Transverse colon (tissue), 4 donors: ENCODE measurements around the gene SLITRK6.

- PRO-cap: unidirectional peak, minus-strand start at chr13:85799348
- RAMPAGE, long total RNA, 4 experiments: start-site peak on the minus strand in 3 of 4 experiments, at chr13:85799346-85799460 at its widest, 6 to 17 reads per replicate
Measured at GRCh38 chr13:85799084-85799701, at the start of gene SLITRK6. TSS of gene SLITRK6 (minus strand) at chr13:85799419.

- PRO-cap: no peak
- RAMPAGE, long total RNA, 4 experiments: no peak in any of the 4 experiments
Measured at GRCh38 chr13:87671689-87672726, 837 bp downstream of the SLITRK5 start.

DNA sequence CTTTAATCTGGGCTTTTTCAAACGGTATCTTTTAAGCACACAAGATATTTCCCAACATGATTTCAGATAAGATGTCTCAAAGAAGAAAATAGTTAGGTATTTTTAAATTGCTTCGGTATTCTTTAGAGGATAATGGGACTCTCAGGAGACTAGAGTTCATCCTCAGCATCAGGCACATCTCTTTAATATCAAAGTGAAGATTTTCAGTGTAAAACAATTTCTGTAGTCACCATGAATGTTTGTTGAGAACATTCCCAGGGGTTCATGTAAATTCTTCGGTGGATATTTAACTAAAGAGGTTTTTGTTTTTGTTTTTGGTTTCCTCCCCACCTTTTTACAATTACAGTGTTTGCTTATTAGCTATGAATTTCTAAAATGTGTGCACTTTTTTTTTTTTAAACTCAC is 2.7 kb downstream of the GPC6 start:
- PRO-cap: no peak
- RAMPAGE, long total RNA, 4 experiments: no peak in any of the 4 experiments

DNA sequence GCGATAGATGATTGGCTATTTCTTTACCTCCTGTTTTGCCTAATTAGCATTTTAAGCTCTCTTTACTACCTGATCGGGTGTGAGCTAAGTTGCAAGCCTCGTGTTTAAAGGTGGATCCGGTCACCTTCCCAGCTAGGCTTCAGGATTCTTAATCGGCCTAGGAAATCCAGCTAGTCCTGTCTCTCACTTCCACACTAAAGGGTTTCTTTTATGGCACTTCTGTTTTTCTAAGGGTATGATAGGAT is 176.3 kb downstream of the DCT start:
- PRO-cap: no peak
- RAMPAGE, long total RNA, 4 experiments: no peak in any of the 4 experiments

- PRO-cap: no peak
- RAMPAGE, long total RNA, 4 experiments: no peak in any of the 4 experiments
Measured at GRCh38 chr13:94585453-94585803, 10.5 kb downstream of the TGDS start.

DNA sequence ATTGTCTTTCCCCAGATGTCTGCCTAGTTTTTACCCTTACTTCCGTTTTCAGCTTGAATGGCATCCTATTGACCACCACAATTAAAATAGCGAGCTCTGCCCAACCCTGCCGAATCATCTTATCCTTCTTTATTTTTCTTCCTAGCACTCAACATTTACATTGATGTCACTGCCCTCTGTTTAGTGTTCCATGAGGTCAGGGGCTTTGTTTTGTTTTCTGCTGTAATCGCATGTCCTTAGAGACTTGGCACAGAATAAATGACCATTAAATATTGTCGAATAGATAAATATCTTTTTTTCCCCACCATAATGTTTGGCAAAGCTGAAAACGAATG is 1.4 kb upstream of the TGDS start:
- PRO-cap: no peak
- RAMPAGE, long total RNA, 4 experiments: no peak in any of the 4 experiments

DNA sequence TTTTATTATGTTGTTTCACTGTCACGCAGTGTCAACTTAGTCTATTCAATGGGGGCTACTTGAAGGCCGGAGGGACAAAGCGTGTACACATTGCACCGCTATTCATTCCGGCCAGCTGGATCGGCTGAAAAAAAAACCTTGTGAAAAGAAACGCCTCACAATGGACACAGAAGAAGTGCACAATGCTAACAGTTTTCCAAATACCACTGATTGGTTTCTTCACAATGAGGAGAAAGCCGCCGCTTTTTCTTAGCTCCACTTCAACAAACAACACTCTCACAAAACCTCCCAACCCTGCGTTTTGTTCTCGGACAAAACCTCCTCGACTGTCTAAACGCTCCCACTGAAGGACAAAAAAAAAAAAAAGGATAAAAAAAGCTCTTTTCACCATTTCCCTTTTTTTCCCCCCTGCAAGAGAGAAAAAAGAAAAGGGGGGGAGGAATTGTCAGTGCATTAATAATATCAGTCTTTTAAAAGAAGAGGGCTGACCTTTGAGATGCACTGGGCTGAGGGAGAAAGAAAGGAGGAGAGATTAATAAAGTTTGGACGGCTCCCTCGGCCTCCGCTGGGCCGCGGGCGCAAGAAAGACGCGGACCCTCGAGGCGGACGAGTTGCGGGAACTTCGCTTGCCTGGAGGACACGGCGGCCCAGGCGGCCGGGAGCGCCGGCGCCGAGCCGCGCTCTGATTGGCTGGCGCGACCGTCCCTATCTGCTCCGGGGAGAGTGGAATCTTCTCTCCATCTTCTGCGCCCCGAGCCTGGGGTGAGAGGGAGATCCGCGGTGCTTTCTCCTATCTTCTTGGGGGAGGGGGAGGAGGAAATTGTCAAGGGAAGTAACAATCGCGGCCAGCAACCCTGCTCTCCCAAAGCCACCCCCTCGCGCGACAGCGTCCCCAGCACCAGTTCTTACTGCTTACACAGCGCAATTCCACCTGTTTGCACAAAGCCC is 5.2 kb downstream of the SOX21 start:
- PRO-cap: no peak
- RAMPAGE, long total RNA, 4 experiments: no peak in any of the 4 experiments

DNA sequence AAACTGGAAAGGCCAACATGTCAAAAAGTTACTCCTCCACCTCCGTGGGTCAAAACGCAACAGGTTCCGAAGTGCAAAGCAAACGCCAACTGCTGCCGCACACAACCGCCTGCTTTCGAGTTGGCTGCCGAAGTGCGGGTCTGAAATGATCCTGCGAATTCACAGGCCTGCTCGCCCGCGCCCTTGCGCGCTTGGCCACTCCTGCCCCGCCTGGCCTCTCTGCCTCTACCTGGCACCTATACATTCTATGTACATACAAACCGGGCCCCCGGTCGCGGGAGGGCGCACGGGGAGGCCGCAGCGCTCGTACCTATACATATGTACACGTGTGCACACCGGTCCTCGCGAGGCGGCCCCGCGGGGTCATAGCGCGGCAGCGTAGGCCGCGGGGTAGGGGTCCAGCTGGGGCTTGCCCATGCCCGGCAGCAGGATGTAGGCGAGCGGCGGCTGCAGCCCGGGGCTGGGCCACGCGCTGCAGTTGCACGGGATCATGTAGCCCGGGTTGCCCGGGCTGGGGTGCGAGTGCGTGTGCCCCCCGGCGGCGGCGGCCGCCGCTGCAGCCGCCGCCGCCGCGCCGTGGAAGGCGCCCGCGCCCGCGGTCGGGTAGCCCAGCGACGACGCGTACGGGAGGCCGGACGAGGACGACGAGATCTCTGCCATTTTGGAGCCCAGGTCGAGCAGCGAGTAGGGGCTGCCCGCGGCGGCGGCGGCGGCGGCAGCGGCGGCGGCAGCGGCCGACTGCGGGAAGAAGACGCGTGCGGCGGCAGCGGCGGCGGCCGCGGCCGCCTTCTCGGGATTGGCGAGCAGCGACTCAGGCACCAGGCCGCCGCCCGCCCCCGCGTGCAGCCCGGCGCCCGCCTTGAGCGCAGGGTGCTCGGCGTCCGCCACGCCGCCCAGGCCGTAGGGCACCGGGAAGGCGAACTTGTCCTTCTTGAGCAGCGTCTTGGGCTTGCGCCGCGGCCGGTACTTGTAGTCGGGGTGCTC is 1.2 kb downstream of the SOX21 start:
- PRO-cap: no peak
- RAMPAGE, long total RNA, 4 experiments: no peak in any of the 4 experiments

DNA sequence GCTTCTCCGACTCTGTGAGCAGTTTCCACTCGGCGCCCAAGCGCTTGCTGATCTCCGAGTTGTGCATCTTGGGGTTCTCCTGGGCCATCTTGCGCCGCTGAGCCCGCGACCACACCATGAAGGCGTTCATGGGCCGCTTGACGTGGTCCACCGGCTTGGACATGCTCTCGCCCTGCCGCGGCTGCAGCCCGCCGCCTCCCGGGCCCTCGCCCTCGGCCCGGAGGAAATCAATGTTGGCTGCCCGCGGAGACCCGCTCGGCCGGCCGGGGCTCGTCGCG is 519 bp downstream of the SOX21 start:
- PRO-cap: no peak
- RAMPAGE, long total RNA, 4 experiments: no peak in any of the 4 experiments

GRCh38 chr13:95300231-95300482 is 1.1 kb downstream of the ABCC4 start:
- PRO-cap: no peak
- RAMPAGE, long total RNA, 4 experiments: no peak in any of the 4 experiments

DNA sequence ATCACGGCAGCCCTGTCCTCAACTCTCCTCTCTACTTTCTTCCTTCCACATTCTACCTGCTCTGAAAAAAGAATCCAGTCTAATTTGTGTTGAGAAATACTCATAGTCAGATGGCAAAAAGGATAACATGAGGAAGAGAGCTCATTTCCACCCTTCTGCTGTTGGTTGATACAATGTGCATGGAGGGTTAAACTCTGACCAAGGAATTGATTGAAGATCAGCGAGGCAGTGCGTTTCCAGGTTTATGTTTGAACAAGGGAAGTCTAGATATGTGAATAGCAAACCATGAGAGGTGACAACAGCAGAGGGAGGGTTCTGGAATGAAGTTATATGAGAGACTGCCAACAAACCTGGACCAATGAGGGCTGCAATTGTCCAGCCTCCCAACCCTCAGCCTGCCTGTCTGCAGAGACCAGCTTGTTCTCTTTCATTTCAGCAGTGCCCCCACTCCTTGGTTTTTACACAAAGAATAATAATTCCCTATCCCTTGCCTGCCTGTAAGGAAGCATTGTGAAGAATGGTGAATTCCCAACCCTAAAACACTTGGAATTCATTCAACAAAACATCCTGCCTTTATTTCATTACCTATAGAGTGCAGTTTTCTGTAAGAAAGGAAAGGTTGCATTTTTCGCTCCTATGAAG is 53.4 kb upstream of the ABCC4 start:
- PRO-cap: no peak
- RAMPAGE, long total RNA, 4 experiments: no peak in any of the 4 experiments

- PRO-cap: no peak
- RAMPAGE, long total RNA, 4 experiments: no peak in any of the 4 experiments
Measured at GRCh38 chr13:95677776-95678465, 982 bp downstream of the DNAJC3 start.

DNA sequence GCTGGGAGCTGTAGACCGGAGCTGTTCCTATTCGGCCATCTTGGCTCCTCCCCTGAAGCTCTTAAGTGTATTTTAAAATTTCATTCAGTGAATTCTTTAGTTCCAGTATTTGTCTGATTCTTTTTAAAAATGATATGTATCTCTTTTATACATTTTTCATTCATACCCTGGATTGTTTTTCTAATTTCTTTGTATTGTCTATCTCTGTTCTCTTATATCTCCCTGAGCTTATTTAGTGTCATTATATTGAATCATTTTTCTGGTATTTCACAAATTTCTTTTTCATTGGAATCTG is 63.8 kb downstream of the DNAJC3 start:
- PRO-cap: no peak
- RAMPAGE, long total RNA, 4 experiments: no peak in any of the 4 experiments

- PRO-cap: no peak
- RAMPAGE, long total RNA, 4 experiments: no peak in any of the 4 experiments
Measured at GRCh38 chr13:96984298-96984643, 10.0 kb downstream of the OXGR1 start.

DNA sequence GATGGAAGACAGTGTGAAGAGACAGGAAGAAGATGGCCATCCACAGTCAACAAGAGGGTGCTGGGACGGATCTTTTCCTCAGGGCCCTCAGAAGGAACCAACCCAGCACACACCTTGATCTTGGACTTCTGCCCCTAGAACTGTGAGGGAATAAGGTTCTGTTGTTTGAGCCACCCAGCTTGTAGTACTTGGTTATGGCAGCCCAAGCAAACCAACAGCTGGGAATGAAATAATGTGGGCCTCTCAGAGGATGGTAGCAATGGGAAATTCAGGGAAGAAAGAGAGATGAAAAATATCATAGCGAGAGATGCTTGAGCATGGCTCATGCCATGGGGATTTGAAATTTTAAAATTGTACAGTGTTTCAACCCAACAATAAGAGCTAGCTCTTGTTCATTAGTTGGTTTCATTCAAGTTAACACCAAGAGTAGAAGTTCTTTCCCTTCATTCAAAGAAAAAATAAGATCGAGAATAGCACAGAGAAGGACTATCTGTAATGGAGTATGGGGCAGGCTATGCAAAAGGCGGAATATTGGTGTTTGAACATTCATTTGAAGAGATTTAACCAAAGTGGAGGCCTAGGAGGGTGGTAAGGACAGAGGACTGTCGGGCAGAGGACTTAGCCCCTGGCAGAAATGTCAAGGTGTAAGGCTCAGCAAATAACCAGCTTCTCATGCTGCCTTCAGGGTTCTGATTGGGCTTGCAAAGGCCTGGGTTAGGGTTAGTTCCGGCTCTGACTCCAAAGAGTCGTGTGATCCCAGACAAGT is 87.5 kb downstream of the MBNL2 start:
- PRO-cap: no peak
- RAMPAGE, long total RNA, 4 experiments: start-site peak on the plus strand in 2 of 4 experiments, centred at positions 313 to 331 of the sequence, 11 to 14 reads per replicate

DNA sequence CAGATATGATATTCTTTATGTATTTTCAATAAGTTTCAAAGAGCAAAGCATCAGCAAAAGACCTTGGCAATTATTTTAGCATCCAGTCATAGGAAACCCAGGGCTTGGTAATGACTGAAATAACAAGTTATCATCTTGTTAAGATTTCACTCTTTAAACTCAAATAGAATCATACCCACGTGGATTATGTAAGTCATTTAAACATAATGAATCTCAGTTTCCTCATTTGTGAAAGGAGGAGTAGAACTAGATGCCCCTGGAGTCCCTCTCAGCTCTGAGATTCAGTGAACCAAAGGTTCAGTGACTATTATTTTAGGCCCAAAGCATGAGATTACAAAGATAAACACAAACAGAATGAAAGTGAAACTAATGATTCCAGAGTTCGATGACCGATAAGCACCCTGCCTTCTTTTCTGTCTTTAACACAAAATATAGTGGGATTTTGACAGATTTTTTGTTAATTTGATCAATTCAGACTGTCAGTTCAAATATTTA is 64.8 kb upstream of the RAP2A start:
- PRO-cap: no peak
- RAMPAGE, long total RNA, 4 experiments: no peak in any of the 4 experiments

DNA sequence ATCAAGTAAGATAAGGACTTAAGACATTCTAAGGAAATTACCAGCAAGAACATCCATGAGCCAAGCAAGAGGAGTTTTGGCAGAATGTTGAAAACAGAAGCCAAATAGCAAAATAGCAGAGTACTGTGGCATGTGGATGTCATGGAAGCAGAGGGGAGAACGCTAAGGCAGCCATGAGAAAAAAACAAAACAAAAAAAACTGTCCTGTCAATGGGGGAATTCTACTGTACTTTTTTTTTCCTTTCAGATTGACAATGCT is 104.4 kb downstream of the RAP2A start:
- PRO-cap: no peak
- RAMPAGE, long total RNA, 4 experiments: no peak in any of the 4 experiments

- PRO-cap: bidirectional peak, plus-strand start at chr13:97976471, minus-strand start at chr13:97976390; bidirectional peak, plus-strand start at chr13:97976973, minus-strand start at chr13:97976923
- RAMPAGE, long total RNA, 4 experiments: start-site peak on the plus strand in 2 of 4 experiments, at chr13:97976617-97976779 at its widest, 16 to 81 reads per replicate
Measured at GRCh38 chr13:97976413-97977519, 23.3 kb downstream of the IPO5 start.

DNA sequence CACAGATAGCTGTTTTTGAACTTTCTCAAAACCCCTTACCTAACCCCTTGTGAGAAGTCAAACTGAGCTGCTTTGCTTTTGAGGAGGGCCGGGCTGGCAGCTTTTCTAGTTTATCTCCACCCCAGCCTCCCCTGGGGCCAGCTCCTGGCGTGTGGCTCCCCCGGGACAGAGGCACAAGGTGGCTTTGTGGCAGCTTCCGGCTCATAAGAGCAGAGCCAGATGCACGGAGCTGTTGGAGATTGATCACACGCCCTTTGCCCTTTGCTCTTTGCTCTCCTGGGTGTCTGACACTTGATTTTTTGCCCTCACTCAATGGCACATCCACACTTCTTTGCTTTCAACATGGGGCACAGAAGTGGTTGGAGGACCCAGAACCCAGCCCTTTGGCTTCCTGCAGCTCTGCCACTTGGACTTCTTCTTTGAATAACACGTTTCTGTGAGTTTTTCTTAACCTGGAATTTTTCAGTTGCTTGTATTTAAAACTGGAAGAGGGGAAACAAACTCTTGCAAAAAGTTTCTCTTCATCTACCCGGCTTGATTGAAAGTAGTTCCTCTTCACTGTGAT is 25.0 kb upstream of the RNF113B start:
- PRO-cap: no peak
- RAMPAGE, long total RNA, 4 experiments: no peak in any of the 4 experiments

DNA sequence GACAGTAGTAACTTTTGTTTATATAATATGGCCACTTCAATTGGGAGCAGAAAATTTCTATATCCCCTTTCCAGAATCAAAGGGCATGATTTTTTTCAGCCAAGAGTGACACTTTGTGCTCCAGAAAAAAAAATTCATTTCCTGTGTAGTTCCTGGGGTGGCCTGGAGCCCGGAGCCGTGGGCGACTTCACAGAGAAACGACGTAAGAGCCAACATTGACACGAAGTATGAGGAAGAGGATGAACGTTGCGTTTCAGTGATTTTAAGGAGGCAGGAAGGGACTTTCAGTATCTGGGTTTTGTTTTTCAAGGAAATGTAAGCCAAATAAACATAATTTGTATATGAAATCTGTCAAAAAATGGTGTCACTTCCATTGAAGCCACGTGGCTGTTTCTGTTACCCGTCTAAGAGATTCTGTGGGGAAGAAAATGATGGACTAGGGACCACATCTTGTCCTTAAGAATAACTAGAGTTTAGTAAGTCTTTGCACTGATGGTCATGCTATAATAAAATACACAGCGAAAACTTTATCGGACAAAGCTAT is 187.5 kb downstream of the STK24 start:
- PRO-cap: no peak
- RAMPAGE, long total RNA, 4 experiments: no peak in any of the 4 experiments